Ascending aorta (tissue), 1 donor: Measurements from ENCODE around the gene DLX1.

DNA sequence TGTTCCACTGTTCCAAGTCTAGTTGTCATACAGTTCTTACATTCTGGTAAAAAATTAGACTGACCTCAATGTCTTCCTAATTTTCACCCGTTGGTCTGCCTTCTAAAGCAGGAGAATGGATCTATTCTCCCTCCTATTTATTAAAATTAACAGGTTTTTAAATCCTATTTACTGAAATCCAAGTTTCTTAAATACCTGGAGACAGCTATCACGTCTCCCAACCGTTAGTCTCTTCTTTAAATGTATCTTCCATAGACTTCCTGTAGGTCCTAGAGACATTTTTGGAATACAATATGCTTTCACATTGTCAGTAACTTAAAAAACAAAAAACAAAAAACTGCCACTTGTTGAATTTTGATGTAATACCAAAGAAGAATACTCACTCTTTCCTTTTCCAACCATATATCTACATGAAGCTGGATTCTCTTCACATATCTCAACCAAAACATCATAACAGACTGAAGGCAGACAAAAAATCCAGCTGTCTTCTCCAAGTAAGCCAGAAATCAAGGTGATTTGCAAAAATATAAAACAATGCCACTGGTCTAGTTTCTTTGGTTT is 4.8 kb downstream of the TLK1 start:
- PRO-cap = no peak

- PRO-cap = no peak
These were observed 112.6 kb downstream of the METTL8 start for GRCh38 chr2:171321066-171321717.

GRCh38 chr2:171354578-171354954 is 79.2 kb downstream of the METTL8 start:
- PRO-cap = no peak

DNA sequence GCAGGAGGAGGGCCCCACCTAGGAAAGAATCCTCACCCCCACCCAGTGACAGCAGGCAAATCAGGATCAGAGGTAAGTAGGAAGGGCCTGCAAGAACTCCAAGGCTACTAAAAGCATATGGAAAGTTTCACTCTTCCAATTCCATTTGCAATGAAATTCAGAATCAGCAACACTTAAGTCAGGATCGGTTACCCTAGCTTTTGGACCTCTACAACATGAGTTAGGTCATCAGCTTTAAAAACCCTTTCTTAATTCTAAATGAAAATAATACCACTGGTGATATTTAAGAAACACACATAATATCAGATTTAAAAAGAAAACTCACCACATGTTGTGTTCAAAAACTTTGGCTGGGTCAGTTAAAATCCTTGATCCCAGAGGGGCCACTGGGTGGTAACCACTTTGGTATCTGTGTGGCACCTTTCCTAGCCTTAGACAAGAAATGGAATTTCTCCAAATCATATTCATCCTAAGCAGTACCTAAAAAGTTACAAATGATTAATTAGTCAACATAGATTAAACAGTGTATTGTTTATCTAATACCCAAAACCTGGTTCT is 42.0 kb downstream of the METTL8 start:
- PRO-cap = no peak

DNA sequence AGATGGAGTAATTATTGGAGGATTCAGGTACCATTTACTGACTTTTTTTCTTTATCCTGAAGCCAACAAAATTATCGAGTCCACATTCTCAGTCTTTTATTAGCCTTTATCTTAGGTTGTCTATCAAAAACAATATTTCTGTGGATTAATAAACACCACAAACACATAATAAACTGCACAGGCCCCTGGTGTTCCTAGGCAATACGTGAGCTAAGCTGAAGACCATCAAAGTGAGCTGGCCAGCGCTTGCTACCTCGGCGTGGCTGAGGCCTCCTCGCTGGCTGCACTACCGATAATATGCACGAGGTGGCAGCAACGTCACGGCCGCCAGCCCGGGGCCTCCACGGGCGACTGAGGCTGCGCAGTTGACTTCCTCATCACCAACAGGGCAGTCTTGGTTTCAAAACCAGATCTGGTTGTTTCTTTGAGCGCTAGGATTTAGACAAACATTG is 51.7 kb downstream of the CYBRD1 start:
- PRO-cap = no peak

DNA sequence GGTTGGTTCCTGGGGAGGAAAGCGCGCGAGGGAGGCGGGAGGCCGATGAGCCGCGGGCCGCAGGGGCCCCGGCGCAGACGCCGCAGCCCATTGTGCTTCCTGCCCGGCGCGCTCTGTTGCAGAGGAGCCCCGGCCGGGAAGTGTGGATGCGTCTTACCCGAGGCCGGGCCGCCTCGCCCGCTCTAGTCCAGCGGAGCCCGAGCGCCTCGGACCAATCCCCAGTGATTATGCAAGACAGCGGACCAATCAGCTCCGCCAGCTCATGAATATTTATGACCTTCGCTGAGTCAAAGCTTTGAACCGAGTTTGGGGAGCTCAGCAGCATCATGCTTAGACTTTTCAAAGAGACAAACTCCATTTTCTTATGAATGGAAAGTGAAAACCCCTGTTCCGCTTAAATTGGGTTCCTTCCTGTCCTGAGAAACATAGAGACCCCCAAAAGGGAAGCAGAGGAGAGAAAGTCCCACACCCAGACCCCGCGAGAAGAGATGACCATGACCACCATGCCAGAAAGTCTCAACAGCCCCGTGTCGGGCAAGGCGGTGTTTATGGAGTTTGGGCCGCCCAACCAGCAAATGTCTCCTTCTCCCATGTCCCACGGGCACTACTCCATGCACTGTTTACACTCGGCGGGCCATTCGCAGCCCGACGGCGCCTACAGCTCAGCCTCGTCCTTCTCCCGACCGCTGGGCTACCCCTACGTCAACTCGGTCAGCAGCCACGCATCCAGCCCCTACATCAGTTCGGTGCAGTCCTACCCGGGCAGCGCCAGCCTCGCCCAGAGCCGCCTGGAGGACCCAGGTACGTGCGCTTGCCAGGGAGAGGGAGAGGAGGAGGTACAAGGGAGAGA is at the start of gene DLX1:
Gene DLX1 (plus strand): TSS at position 318 of the 850 bp plus-strand sequence.
- PRO-cap = bidirectional peak, plus-strand start at position 298 of the sequence, minus-strand start at position 184 of the sequence

- PRO-cap = no peak
These were observed 7.9 kb downstream of the DLX1 start for GRCh38 chr2:172093043-172093746.

GRCh38 chr2:172097059-172097530 is 5.6 kb downstream of the DLX2 start:
- PRO-cap = unidirectional peak, minus-strand start at chr2:172097432

GRCh38 chr2:172196546-172197386 is 94.1 kb upstream of the DLX2 start:
- PRO-cap = no peak

- PRO-cap = no peak
These were observed 139.8 kb upstream of the ITGA6 start for GRCh38 chr2:172287525-172288078.

DNA sequence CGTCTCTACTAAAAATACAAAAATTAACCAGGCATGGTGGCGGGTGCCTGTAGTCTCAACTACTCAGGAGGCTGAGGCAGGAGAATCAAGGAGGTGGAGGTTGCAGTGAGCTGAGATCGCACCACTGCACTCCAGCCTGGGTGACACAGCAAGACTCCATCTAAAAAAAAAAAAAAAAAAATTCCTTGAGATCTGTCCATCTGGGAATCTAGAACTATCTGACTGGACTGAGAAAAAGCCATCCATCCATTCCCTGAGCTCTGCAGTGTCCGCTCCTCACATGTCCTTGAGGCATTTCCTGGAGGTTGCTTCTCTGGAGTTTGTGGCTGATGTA is 102.1 kb upstream of the ITGA6 start:
- PRO-cap = no peak

DNA sequence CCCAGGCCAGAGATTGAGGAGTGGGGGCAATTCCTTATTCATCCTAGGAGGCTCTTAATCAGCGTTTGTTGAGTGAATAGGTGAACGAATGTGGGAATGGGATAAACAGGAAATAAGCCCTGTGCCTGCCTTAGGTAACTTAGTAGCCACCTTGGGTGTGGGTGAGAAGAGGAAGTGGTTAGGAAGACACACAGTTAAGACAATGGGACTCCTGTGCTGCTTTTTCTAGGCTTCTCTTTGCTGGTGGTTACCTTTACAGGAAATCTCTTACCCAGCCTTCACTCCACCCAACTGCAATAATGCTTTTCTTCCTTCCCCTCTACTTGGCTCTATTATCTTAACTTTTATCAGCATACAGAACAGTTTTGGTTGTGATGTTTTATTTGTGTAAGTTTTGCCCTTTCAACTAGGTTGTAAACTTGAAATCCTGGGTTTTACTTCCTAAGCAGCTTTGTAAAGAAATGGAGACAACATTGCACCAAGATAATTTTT is 35.8 kb downstream of the ITGA6 start:
- PRO-cap = no peak

GRCh38 chr2:172487843-172488331 is 60.5 kb downstream of the ITGA6 start:
- PRO-cap = no peak

- PRO-cap = no peak
These were observed 59.8 kb upstream of the PDK1 start for GRCh38 chr2:172496070-172496511.

DNA sequence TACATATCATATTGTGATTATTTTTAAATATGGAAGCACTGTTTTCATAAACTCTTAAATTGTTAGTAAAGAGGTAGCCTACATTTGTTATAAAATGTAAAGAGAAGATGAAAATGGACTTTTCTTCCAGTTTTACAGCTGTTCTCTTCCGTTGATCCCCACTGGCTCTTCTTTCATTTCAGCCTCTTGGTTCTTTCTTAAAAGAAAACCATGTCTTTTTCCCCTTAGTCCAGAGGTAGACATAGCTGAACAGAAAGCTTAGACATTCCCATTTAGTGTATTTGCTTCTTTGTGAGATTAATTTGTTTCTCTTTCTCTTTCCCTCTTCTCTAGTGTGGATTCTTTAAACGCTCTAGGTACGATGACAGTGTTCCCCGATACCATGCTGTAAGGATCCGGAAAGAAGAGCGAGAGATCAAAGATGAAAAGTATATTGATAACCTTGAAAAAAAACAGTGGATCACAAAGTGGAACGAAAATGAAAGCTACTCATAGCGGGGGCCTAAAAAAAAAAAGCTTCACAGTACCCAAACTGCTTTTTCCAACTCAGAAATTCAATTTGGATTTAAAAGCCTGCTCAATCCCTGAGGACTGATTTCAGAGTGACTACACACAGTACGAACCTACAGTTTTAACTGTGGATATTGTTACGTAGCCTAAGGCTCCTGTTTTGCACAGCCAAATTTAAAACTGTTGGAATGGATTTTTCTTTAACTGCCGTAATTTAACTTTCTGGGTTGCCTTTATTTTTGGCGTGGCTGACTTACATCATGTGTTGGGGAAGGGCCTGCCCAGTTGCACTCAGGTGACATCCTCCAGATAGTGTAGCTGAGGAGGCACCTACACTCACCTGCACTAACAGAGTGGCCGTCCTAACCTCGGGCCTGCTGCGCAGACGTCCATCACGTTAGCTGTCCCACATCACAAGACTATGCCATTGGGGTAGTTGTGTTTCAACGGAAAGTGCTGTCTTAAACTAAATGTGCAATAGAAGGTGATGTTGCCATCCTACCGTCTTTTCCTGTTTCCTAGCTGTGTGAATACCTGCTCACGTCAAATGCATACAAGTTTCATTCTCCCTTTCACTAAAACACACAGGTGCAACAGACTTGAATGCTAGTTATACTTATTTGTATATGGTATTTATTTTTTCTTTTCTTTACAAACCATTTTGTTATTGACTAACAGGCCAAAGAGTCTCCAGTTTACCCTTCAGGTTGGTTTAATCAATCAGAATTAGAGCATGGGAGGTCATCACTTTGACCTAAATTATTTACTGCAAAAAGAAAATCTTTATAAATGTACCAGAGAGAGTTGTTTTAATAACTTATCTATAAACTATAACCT is 51.7 kb upstream of the PDK1 start:
- PRO-cap = no peak

- PRO-cap = no peak
These were observed 132.1 kb upstream of the MAP3K20 start for GRCh38 chr2:172943623-172943969.

GRCh38 chr2:172953964-172954571 is 121.6 kb upstream of the MAP3K20 start:
- PRO-cap = no peak

DNA sequence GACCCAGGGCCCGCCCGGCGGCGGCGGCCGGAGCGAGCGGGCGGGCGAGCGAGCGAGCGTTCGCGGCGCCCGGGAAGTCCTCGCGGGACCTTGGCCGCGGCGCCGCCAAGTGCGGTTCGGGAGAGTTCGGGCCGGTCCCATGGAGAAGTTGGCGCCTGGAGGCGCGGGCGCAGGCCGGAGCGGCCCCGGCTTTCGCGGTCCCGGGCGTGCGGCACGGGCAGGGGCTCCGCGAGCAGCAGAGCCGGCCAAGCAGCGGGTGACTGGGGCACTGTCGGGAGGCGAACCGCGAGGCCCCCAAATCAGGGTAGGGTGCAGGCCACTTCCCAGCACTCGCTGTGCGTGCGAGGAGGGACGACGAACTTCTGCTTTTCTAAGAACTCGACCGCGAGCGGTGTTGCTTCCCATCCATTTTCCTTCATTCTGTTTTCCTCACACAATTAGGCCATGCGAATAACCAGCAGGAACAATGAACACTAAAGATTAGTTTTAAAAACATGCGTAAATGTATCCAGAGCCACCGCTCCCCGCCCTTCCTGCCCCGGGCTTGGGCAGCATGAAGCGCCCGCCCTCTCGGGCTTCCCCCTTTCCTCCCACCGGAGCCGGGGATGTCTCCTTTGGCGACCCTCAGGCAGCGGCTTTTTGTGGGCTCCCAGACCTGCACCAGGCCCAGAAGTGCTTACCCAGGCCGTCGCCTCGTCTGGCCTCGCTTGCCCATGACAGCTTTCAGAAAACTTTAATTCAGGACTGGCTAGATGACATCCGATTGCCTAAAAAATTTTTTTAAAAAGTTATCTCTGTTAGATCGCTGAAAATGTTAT is 716 bp downstream of the MAP3K20 start:
- PRO-cap = bidirectional peak, plus-strand start at position 135 of the sequence, minus-strand start outside the sequence; unidirectional peak, minus-strand start at position 546 of the sequence

GRCh38 chr2:173216987-173217450 is 137.7 kb upstream of the CDCA7 start:
- PRO-cap = no peak

DNA sequence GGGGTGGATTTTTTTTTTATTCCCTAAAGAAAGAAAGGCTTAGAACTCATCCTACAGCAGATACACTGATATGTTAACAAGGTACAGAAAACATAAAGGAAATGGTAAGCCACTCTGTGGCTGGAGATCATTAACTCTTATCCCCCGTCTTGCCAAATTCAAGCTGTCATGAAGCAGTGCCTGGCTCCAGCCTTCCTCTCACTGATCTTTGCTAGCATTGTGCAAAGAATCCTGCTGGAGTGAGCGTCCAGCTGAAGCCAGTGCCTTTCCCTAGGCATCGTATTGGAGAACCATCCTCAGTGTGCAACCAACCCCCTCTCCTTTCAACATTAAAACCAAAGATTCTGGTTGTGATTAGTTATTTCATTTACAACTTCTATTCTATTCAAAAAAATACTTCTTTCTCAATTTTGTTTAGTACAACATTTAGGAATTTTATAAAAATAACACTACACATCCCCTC is 127.3 kb upstream of the CDCA7 start:
- PRO-cap = no peak